Measurements from ENCODE around the genes ERF, CEACAM8, IRGQ and SRRM5.

DNA sequence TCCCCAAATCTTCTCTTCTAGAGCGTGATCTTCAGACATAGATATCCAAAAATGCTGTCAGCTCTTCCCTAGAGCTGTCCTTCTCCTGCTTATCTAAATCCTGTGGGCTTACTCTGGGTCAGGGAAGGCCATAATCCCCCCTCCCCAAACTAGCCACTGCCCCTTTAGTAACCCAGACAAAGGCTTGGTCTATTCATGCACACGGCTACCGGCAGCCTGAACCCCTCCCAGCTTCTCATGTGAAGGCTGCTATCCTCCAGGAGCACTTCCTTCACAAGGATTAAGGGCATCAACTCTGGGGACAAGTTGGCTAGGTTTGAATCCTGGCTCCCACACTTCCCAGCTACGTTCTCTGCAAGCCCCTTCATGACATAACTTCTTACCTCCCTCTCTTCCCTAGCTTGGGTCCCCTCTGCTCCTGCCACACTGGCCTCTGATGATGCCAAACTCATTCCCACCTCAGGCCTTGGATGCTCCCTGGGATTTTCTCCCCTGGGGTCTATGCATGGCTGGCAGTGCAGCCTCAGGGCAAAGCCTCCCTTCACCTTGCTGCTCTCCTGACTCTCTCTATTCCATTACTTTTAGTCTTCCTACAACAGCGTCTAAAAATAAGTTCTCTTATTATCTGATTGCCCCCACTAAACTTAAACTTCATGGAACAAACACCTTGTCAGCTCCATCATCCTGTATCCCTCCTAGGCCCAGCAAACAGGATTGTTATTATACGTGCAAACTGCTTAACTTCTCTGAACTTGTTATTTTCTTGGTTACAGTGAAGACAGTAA lies 1.7 kb downstream of the DEDD2 start:
- PRO-cap, 3 experiments: no peak in any of the 3 experiments
- RAMPAGE, long total RNA, 4 experiments: no peak in any of the 4 experiments
- RRBS: no CpG with 5 or more reads among the region's 6 CpGs

DNA sequence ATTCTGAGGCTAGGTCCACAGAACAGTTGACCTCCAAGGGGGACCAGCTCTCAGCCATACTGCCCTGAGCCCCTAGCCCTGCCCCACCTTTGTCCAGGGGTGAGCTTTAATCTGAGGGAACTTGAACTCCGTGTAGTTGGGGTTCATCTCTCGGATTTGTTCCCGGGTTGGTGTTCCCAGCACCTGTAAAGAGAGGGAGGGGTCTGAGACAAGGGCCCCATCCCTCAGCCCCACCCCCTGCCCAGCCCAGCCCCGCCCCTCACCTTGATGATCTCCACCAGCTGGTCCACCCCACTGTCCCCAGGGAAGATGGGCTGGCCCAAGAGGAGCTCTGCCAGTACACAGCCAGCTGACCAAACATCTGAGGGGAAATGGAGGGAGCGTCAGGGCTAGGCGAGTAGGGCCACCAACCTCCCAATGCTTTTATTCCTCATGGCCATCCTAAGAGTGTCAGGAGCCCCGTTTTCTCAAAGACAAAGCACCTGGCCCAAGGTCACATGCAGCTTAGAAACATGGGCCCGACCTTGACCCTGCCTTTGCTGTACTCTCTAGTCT lies 9.3 kb downstream of the GSK3A start:
- PRO-cap, 3 experiments: no peak in any of the 3 experiments
- RAMPAGE, long total RNA, 4 experiments: no peak in any of the 4 experiments
- RRBS: no CpG with 5 or more reads among the region's 8 CpGs

- PRO-cap, 3 experiments: peak in 1 of 3 experiments; most common plus-strand start chr19:42242304 (in 1); most common minus-strand start chr19:42242285 (in 1)
- RAMPAGE, long total RNA, 4 experiments: no peak in any of the 4 experiments
- RRBS: under 1% methylated on average over 15 of the region's 50 CpGs
These were observed 426 bp downstream of the GSK3A start for GRCh38 chr19:42241873-42242478.

DNA sequence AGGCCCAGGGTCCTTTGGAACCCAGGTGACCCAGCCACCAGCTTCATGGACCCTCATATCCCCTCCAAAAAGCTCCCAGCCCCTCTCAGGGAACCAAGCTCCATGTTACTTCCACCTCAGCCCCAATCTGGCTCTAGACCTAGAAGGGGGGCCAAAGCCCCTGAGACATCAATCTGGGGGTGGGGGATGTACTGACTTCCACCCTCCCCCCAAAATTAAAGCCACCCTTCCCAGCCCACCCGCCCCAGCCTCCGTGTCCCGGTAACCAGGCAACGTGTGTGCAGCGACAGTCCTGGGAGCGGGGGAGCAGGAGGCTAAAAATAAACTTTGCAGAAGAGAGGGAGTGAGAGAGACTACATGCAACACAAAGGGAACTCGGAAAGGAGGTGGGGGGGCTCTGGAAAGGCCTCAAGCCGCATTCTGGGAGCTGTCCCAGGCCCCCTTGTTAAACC lies 2.8 kb downstream of the ERF start:
- PRO-cap, 3 experiments: peak in 3 of 3 experiments; most common plus-strand start position 332 of the sequence (in 3)
- RAMPAGE, long total RNA, 4 experiments: no peak in any of the 4 experiments
- RRBS: no CpG with 5 or more reads among the region's 8 CpGs

- PRO-cap, 3 experiments: peak in 3 of 3 experiments; most common plus-strand start chr19:42255281 (in 3); most common minus-strand start chr19:42255128 (in 3)
- RAMPAGE, long total RNA, 4 experiments: start-site peak on the minus strand in 1 of 4 experiments, at chr19:42255032-42255195 at its widest, 9 reads per replicate
- RRBS: 2% methylated on average over 32 of the region's 77 CpGs
These were observed at the start of gene ERF for GRCh38 chr19:42254817-42255717. Gene ERF, minus strand, starts transcription at chr19:42255128.

DNA sequence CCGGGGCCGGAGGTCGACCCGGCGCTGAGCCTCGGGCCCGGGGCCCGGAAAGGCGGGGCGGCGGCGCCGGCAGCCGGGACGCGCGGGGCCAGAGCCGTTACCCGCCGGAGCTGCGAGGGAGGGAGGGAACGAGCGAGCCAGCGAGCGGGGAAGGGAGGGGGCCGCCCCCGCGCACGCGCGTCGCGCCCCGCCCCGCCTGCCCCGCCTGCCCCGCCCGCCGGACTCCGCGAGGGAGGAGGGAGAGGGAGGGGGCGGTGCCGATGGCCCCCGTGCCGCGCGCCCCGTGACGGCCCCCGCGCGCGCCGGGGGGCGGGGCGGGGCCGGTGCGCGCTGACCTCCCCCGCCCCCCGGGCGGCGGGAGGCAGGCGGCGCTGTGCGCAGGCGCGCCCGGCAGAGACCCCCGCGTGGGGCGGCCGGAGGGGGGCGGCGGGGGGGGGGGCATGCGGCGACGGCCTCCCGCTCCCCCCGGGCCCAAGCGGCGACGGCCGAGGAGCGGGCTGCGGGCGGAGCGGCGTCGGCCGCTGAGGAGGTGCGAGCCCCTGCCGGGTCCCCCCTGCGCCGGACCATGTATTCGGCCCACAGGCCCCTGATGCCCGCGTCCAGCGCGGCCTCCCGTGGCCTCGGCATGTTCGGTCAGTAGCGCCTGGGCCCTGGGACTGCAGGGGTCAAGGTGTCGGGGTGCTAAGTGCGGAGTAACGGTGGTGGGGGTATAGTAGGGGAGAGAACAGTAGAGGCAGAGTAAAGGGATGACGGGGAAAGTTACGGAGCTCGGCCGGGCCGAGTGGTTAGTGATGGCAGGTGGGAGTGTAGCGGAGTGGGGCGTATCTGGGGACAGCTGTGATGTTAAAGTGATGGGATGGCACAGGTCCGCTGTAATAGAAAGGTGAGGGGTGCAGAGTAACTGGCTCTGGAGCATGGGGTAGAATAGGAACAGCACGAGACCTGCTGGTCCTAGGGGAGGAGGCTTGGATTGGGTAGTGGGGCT lies 15.4 kb downstream of the CIC start:
- PRO-cap, 3 experiments: peak in 3 of 3 experiments; most common plus-strand start position 350 of the sequence (in 2); most common minus-strand start position 114 of the sequence (in 2)
- RAMPAGE, long total RNA, 4 experiments: no peak in any of the 4 experiments
- RRBS: under 1% methylated on average over 47 of the region's 116 CpGs

DNA sequence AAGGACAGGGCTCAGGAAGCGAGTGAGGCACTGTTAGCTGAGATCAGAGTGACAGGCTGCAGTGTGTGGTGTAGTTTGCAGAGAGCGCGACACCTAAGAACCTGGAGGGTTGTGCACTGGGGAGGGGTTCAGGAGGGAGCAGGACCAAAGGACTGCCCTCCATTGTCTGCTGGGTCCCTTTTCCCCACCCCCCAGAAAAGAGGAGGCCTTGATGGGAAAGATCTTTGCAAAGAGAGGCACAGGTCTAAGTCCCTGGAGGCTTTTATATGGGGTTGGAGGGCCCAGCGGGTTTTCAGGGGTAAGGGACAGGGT lies 16.0 kb downstream of the CIC start:
- PRO-cap, 3 experiments: peak in 1 of 3 experiments; most common plus-strand start position 40 of the sequence (in 1); most common minus-strand start position 50 of the sequence (in 1)
- RAMPAGE, long total RNA, 4 experiments: no peak in any of the 4 experiments
- RRBS: no CpG with 5 or more reads among the region's 4 CpGs

DNA sequence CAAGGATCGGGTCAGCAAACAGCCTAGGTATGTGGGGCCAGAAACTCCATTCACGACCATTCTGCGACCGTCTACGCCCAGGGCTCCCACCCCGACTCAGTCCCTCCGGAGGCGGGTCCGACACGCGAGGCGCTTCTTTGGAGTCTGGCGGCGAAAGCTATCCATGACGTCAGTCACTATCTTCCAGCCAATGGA lies 6.6 kb upstream of the CNFN start:
- PRO-cap, 3 experiments: peak in 3 of 3 experiments; most common minus-strand start position 98 of the sequence (in 3)
- RAMPAGE, long total RNA, 4 experiments: no peak in any of the 4 experiments
- RRBS: no CpG with 5 or more reads among the region's 15 CpGs

DNA sequence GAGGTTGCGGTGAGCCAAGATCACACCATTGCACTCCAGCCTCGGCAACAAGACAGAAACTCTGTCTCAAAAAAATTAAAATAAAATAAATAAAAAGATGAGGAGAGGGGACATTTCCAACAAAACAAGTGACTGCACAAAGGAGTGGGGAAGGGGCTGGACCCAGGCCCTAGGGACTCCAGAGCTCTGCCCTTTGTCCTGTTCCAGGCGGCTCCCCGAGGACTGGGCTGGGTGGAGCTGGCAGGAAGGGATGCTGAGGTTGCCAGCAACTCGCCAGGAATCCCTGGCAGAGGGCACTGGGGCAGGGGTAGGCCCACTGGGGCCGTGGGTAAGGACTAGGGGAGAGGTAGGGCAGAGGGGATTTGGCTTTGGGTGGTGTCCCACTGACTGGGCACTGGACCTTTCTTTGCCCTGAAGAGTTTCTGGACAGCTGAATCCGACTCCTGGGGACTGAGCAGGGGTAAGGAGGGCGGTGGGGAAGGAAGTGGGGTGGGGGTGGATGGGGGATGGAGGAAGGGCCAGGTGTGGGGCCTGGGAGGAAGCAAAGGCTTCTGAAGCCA lies 7.9 kb downstream of the LIPE start:
- PRO-cap, 3 experiments: no peak in any of the 3 experiments
- RAMPAGE, long total RNA, 4 experiments: no peak in any of the 4 experiments
- RRBS: no CpG with 5 or more reads among the region's 8 CpGs

DNA sequence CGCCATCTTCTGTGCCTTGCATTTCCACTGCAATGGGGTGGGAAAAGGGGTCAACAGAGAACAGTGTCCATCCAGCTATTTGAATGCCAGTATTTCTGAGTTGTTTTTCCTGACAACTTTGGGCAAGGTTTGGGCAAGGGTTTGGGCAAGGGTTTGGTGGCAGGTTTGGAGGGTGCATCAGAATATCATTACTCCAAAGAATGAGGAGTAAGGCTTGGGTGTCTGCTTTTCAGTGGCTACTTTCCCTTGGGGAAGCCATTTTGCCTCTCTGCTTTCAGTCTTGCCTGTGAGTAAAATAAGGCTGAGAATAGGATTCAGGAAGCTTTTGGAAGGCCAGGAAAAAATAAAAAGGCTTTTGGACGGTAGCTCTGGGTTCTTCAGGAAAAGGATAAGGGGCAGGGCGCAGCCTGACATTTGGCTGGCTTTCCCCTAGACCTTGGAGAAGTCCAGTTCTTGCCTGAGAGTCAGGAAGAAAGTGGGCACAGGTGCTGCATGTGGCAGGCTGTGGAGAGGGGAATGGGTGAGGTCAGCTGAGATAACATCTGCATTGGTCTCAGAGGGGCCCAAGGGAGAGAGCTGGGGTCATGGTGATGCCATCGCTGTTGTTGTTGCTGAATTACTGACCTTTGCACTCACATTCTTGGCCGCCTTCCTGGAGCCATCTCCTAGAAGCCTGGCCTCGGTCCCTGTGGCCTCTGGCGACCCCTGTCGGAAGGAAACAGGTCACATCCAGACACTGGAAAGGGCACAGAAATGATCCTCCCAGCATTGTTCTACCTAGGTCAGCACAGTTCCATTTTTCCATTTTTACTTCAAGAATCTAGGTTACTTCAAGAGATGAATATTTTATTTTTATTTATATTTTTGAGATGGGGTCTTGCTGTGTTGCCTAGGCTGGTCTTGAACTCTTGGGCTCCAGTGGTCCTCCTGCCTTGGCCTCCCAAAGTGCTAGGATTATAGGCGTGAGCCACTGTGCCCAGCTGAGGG lies 6.3 kb upstream of the LIPE start:
- PRO-cap, 3 experiments: peak in 2 of 3 experiments; most common minus-strand start position 518 of the sequence (in 2)
- RAMPAGE, long total RNA, 4 experiments: no peak in any of the 4 experiments
- RRBS: no CpG with 5 or more reads among the region's 9 CpGs

DNA sequence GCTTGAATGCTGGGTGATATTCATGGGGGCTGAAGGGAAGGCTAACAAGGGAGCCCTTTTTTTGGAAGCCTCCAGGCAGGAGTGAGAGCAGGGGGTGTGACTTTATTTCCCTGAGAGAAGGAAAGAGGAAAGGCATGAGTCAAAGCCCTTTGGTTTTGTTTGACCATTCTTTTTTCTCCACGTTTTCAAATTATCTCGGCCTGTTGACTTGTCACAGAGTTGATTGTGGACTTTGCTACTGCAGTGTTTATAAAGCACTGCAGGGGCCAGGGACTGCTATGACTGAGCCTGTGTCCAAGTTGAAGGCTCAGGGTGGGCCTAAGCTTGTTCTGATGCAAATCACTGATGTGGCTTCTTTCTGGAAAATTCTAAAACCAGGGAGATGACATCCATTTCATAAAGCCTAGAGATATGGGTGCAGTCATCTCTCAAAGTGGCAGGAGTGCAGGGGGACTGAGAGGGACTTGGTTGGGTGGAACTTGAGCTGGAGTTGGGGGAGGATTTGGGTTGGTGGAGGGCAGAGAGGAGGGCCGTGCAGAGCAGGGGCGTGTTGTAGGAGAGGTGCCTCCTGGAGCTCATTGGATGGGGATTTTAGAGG lies 1.2 kb upstream of the CXCL17 start:
- PRO-cap, 3 experiments: no peak in any of the 3 experiments
- RAMPAGE, long total RNA, 4 experiments: no peak in any of the 4 experiments
- RRBS: no CpG with 5 or more reads among the region's 4 CpGs

- PRO-cap, 3 experiments: no peak in any of the 3 experiments
- RAMPAGE, long total RNA, 4 experiments: no peak in any of the 4 experiments
- RRBS: no CpG with 5 or more reads among the region's 9 CpGs
These were observed 32.1 kb upstream of the CXCL17 start for GRCh38 chr19:42474689-42475376.

GRCh38 chr19:42594697-42595041 lies at the start of gene CEACAM8:
Gene CEACAM8, minus strand, starts transcription at chr19:42594924.
- PRO-cap, 3 experiments: no peak in any of the 3 experiments
- RAMPAGE, long total RNA, 4 experiments: no peak in any of the 4 experiments
- RRBS: no CpG with 5 or more reads among the region's 5 CpGs

GRCh38 chr19:43414486-43414770 lies 262 bp upstream of the TEX101 start:
- PRO-cap, 3 experiments: no peak in any of the 3 experiments
- RAMPAGE, long total RNA, 4 experiments: no peak in any of the 4 experiments
- RRBS: no CpG with 5 or more reads among the region's 11 CpGs

GRCh38 chr19:43533706-43534556 lies 943 bp downstream of the ZNF575 start:
- PRO-cap, 3 experiments: peak in 3 of 3 experiments; most common plus-strand start chr19:43534412 (in 2); most common minus-strand start chr19:43533888 (in 3)
- RAMPAGE, long total RNA, 4 experiments: no peak in any of the 4 experiments
- RRBS: 5% methylated on average over 11 of the region's 48 CpGs

GRCh38 chr19:43592549-43593288 lies 3.2 kb downstream of the IRGQ start:
- PRO-cap, 3 experiments: no peak in any of the 3 experiments
- RAMPAGE, long total RNA, 4 experiments: no peak in any of the 4 experiments
- RRBS: no CpG with 5 or more reads among the region's 55 CpGs

GRCh38 chr19:43595641-43597036 lies at the start of gene IRGQ:
Gene IRGQ, minus strand, starts transcription at chr19:43596134.
- PRO-cap, 3 experiments: peak in 3 of 3 experiments; most common plus-strand start chr19:43596595 (in 3); most common minus-strand start chr19:43596072 (in 3)
- RAMPAGE, long total RNA, 4 experiments: start-site peak on the plus strand in 3 of 4 experiments, at chr19:43596367-43596637 at its widest, 26 to 305 reads per replicate; start-site peak on the minus strand in 1 of 4 experiments, at chr19:43596020-43596038 at its widest, 33 reads per replicate
- RRBS: 2% methylated on average over 11 of the region's 78 CpGs

DNA sequence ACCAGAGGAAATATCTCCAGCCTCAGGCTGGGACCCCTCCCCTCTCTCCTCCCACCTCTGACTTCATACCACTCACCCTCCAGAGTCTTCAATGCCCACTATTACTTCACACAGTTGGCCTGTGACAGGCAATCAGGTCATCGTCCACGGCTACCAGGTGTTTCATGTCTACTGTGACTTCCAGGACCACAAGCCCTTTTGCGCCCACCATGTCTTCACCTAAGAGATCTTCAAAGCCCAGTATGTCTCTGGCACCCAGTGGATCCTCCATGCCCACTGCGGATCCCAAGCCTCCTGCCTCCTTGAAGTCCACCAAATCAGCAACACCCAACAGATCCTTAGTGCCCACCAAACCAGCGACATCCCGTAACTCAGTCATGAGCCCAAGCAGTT lies at the start of gene SRRM5:
SRRM5 (plus strand) TSS at position 176 of the 393 bp plus-strand sequence.
- PRO-cap, 3 experiments: no peak in any of the 3 experiments
- RAMPAGE, long total RNA, 4 experiments: no peak in any of the 4 experiments
- RRBS: no CpG with 5 or more reads among the region's 6 CpGs

DNA sequence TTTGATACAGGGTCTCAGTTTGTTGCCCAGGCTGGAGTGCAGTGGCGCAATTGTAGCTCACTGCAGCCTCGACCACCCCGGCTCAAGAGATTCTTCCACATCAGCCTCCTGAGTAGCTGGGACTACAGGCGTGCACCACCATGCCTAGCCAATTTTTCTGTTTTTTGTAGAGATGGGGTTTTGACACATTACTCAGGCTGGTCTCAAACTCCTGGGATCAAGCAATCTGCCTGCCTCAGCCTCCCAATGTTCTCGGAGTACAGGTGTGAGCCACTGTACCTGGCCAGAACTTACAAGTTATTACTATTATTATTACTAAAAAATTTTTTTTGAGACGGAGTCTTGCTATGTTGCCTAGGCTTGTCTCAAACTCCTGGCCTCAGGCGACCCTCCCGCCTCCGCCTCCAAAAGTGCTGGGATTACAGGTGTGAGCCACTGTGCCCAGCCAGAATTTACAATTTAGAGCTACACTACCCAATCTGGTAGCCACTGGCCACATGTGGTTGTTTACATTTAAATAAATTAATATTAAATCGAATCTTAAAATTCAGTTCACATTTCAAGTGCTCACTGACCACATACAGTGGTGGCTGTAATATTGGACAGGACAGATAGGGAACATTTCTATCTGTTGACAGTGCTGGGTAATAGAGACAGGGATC lies 13.1 kb upstream of the CADM4 start:
- PRO-cap, 3 experiments: no peak in any of the 3 experiments
- RAMPAGE, long total RNA, 4 experiments: no peak in any of the 4 experiments
- RRBS: no CpG with 5 or more reads among the region's 10 CpGs

DNA sequence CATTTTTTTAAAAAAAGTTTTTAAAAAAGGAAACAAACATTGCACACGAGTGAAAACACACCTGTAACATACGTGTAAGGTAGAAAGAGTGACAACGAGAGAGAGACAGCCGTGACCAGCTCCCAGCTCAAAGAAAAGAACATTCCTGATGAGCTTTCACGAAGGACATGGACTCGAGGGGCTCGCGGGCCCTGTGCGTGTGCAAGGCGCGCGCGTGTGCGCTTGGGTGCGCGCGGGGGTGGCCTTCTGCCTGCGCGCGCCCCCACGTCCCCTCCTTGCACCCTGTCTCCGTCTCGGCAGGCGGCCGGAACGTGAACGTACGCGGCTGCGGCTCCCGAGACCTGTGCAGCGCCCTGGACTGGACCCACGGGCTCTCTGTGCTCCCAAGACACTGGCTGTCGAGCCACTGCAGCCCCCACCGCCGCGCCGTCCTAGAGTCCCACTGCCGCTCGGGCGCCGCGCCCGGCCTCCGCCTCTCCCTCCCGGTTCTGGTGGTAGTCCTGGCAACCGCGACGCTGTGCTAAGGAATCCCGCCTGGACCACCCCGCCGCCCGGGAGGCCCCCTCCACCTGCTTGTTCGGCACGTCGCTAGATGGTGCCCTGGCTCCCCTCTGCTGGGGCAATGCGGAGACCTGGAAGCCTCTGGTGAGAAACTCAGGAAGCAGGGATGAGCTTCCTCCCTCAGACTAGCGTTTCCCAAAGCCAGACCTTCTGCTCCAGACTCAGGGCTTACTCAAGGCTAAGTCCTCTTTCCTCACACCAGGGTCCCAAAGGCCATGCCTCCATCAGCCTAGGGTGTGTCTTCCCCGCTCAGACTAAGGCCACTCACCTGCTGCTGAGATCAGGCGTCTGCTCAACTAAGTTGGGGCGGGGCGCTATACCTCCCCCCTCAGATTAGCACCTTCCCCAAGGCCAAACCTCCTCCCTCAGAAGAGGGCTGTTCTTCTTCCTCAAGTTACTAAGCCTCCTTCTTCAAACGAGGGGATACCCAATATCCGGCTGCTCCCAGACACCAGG lies 16.3 kb upstream of the IRGC start:
- PRO-cap, 3 experiments: no peak in any of the 3 experiments
- RAMPAGE, long total RNA, 4 experiments: no peak in any of the 4 experiments
- RRBS: 3% methylated on average over 8 of the region's 64 CpGs

Measured in adrenal gland (tissue), 7 donors.